Umbilical cord (tissue), 2 donors: ENCODE measurements around the genes FAM172A and GLRX.

DNA sequence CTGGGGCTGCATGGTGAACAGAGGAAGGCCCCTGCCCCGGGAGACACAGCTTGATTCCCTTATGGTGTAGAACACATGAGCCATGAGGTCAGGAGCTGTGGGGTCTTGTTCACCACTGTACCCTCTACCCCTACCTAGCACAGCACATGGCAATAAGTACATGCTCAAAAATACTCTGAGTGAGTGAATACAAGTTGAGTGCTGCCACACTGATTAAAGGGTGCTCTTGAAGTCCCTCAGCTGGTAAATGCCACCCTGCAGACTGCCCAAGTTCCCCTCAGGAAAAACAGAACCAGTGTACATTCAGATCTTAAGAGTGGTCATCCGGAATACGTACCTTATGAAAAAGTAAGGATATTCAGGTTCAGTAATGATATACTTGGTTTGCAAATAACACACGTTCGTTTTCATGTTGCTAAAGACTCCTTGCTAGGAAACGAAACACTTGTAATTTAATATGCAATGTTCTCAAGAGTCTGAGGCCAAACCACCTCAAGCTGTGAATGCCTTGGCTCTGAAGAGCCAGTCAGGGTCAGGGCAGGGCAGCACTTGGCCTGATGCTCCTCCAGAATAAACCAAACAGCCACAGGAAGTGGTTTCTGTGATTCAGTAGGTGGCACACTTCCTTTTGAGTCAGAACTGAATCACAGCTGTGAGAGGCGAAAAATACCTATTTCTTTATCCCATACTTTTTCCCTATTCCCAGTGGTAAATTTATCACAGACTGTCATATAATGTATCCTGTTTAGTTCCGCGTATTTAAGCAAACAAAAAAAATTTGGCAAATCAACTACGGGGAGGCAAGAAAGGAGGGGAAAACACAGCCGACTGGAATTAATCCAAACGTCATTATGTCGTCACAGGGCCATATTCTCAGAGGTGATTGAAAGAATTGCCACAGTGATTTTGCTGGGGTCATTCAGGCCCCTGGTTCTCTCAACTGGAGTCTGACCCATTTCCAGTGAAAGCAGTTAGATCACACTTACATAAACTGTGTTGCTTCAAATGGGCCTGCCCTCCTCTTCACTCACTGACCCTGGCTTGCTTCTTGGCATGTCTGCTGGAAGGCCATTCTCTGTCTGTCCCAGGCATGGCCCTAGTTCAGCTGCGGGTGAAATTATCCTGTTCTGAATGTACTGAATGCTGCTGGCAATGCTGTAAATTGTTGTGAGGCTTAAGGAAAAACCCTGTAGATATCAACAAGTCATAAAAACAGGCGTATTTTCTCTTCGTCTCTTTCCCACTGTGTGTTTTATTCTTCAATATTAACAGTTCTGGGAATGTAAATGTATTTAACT, 71.4 kb downstream of the ARRDC3 start:
- RAMPAGE, long total RNA, result no peak

DNA sequence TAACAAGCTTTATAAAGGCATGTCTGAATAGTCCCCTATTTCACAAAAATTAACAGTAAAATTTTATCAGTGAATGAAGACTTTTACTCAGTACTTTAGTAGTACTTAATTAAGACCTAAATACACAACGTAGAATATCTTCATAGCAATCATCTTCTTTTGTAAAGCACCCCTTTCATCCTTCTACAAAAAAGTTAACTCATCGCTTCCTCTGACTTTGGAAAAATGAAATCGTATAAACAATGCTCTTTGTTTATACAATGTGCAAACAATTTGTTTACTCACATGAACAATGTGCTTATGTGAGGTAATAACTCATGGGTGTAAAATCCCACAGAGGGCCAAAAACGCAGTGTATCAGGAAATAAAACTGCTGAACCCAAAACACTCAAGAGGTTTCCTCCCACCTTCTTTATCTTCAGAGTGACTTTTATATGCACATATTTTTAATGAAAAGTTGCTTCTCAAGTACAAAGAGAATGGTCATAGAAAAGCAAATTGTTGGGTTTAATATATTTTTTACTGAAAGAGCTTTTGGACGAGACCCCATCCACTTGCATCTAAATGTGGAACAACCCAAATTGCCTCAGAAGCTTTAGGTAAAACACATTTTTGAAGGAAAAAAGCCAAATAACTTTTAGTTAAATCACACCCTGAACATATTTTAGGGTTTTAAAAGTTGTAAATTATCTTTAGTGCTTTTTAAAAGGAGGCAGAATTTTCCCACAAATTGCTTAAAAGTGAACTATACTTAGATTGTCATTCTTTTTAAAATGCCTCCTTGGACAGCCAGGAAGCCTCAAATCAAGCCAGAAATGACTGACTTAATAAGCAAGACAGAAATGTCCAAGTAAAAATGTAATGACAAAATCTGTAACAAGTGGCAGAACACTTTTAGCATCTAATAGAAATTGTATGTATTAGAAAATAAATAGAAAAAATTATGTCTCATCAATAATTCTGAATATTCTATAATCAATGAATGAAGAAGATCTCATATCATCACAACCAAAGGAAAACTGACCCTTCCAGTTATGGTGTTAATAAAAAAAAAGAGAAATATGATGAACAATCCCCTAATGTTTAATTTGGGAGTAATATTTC, 11.1 kb downstream of the ARRDC3 start:
- RAMPAGE, long total RNA, result no peak

GRCh38 chr5:91383865-91384135, 683 bp upstream of the ARRDC3 start:
- RAMPAGE, long total RNA, result no peak

DNA sequence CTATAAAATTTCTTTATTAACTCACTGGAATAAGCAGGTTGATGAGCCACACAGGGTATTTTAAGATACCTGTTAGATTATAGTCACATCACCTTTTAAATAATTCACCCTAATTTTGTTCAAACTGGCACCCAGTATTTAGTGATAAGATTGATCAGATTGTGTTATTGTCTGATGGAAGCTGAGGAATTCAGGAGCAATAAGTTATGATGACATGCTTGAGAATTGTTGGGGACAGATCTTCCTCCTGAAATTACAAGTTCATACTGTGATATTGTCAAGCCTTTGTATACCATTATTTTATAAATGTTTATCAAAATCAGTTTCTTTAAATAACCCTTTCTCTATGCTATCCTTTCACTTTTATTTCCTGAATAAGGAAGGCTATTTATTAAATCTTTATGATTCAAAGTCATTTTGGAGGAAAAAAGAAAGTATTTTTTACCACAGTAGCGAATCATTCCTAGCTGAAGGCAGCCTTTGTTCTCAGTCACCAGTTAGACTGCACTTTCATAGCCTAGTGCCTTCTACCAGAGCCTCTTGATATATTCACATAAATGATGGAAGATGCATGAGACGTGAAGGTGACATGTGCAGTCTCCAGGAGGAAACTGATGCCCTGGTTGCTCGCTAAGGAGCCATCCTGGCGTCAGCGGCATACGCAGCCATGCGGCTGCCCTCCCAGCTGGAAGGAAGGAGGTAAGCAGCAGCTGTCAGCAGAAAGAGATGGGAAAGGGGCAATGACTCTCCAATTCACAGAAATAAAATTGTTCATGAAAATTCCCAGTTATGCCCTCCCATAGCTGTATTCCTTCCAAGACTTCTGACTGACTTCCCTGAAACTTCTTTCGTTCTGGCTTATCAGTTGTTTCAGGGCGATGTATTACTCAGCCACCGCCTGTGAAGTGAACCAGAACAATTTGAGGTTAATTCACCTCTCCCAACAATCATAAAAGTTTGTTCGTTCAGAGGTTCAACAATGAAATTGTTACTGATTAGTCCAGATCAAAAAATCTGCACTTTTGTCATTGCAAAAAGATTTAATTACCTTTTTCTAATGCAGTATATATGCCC, 333.5 kb upstream of the NR2F1 start:
- RAMPAGE, long total RNA, result no peak

DNA sequence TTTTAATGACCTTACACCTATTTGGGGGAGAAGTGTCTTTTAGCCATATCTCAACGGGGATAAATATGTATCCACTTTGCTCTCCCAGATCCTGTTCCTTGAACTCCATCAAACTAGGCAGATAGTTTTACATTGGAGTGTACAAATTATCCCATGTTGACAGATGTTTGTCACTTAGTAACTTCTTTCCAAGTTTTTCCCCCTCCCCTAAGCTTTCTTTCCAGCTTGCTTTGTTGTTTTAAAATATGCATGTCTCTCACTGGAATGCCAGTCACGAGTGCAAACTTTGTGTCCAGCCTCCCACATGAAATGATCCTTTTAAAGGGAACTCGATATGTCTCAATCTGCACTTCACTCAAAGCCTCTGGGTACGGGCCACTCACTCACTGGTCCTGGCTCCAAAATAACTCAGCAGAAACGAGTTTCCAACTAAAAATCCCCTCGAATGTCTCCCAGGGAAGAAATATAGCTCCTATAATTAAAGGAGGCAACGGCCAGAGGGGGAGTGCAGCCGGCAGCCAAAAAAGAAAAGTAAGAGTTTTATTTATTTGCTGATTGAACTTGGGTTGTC, 17.4 kb downstream of the NR2F1 start:
- RAMPAGE, long total RNA, result no peak

DNA sequence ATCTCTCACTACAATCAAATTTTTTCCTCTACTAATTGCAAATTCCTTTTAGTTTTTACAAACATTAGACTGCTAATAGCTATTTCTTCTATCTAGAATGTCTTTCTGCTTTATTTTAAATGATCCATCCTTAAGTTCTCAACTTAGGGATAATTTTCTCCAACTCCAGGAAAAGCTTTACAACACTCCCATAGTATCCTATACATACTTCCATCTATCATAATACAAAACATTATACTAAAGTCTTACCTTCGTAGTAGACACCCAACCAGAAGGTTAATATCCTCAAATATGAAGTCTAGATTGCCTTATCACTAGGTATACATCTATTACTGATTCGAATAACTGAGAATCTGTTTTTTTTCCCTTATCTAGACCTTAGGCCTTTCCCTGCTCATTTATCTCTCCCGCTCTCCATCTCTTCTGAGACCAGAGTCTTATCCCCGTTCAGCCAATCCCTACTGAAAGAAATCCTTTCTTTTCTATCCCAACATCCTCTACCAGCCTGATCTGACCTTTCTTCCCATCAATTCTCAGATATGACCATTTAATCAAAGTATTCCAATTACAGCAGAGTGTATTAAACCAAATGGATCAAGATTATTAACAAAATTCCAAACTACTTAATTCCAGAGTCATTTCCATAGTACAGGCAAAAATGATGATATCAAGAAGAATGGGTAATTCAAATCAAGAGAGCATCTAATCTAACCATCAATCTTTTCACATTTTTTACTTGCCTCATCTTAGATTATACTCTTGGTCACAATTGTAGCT, 15.8 kb downstream of the FAM172A start:
- RAMPAGE, long total RNA, result no peak

DNA sequence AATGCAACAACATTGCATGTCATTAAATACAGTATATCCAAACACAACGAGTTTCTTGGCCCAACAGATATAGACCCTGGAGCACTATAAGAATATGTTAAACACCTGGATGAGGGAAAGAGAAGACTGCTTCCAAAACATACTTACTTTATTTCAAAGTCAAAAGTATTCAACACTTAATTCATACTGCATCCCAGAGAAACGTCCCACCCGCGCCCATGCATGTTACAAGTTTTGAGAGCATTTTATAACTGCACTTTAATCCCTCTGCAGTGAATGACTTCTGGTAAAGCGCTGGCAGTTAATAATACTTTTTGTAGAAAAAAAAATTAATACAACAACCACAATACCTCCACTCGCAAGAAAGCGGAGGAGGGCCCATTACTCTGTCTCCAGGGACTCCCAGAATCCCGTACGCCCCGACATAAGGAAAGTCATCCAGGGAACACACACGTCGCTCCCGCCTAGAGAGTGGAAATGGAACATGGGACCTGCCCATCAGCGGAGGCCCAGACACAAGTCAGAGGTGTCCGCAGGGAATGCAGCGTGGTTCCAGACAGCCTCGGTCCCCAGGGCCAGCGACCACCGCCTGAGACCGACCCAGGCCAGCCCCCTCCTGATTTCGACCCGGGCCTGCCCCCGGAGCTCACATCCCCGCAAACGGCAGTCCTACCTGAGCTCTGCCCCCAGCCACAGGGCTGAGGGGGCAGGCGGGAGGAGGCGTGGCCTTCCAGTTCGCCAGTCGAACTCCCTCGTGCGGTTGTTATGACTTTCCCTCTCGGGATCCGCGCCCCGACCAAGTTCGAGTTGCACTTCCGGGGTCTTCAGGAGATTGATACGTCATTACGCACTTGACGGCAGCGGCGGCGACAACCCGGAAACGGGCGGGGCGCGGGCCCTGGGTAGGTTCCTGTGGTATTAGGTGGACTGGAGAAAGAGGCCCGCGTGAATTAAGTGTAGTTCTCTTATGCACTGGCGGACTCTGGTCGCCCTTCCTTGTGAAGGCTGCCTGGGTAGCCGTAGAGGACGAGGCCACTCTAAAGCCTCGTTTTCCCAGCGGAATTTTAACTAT, at the start of gene FAM172A:
Gene FAM172A (minus strand): TSS at position 826 of the 1,072 bp plus-strand sequence.
- RAMPAGE, long total RNA, result start-site peak on the minus strand centred at position 749 of the sequence, 122 bp wide, 127 and 78 reads in 2 replicates

- RAMPAGE, long total RNA, result no peak
These were observed 11.6 kb upstream of the FAM172A start for GRCh38 chr5:94123001-94123485.

- RAMPAGE, long total RNA, result no peak
These were observed 43.1 kb downstream of the KIAA0825 start for GRCh38 chr5:94575288-94575633.

DNA sequence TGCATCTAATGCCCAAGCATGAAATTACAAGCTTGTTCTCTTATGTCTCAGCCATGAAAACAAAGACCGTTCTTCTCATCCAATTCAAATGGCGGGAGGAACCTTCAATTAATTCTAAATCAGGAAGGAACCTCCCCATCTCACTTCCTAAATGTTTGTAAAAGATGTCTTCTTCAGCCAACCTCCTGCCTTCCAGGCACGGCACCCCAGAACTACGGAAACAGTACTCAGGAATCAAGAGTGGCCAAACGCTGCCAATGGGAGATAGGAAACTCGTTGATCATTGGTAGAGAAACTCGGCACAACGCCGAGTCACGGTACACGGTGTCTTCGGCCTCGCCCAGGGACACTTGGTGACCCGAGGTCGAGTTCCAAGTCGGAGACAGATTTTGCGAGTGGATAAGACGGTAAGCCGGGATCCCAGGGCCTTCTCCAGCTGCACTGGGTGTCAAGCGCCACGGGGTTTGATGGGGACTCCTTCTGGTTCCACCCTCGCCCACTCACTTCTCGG, 437 bp downstream of the KIAA0825 start:
- RAMPAGE, long total RNA, result no peak

DNA sequence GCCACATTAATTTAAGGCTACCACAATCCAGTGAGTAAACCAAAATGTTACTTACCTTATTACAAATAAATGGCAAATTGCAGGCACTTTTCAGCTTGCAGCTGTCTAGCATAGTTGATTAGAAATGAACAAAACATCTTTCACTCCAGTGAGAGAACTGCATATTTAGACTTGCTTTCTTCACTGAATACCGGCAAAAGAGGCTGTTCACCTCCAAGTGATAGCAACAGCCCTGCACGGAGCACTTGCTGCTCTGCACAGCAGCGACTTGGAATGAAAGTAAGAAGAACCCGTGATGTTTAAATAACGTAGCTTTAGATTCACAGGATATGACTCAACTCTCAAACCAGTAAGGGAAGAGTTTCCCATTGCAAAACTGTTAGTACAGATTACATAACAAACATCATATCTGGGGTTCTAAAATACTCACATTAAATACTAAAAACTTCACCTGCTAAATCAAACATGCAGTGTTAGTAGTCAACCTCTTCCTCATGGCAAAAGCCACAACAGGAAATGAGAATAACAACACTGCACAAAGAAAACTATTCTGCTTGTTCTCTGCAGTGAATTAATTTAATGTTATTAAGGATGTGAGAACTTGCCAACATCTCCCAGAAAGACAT, 203.4 kb downstream of the MCTP1 start:
- RAMPAGE, long total RNA, result no peak

- RAMPAGE, long total RNA, result no peak
These were observed 131.3 kb downstream of the MCTP1 start for GRCh38 chr5:95153688-95153887.

GRCh38 chr5:95694609-95695059, 11.8 kb upstream of the SPATA9 start:
- RAMPAGE, long total RNA, result no peak

DNA sequence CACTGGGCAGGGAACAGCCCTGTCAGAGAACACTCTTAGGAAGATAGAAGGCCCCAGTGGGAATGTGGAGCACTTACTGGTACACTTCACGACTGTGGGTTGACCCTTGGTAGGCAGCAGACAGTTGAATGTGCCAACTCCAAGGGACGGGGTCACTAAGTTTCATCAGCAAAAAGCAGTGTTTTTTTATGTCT, 1.0 kb downstream of the RHOBTB3 start:
- RAMPAGE, long total RNA, result no peak

DNA sequence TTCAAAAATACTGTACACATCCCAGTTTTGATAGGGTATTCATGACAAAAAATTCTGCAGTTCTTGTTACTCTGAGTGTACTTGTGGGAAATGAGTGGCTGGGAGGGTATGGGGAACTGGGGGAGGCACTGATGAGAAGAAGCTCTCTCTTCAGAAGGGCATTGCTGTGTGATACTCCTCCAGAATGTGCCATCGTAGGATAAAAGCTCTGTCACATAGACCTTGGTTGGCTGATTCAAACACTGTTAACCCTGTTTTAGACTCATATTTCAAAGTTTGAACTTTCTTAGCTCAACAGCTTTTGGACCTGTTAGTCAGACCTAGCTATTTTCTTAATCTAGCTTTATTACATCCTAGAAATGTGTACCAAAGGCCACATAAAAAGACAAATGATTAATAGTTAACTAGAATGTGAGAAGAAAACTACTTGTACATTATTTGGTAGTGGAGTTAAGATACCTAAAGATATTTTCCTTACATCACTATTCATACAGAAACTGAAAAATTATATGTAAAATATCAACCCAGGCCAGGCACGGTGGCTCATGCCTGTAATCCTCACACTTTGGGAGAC, 4.2 kb downstream of the RHOBTB3 start:
- RAMPAGE, long total RNA, result no peak

DNA sequence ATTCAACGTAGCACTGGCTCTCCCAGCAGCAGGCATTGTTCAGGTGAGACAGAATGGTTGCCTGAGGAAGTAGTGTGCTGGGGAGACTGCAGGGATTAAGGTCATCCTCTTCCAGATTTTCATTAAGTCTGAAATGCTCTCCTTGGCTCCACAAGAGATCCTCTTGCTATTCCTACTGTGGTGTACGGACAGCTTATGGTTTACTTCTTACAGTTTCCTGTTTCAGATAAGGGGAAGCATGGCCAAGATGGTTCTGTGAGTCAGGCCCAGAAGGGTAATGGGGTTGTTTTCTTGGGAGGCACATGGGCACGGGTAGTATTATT, 43.0 kb downstream of the GLRX start:
- RAMPAGE, long total RNA, result no peak

GRCh38 chr5:95817248-95817980, 5.1 kb downstream of the GLRX start:
- RAMPAGE, long total RNA, result no peak

- RAMPAGE, long total RNA, result start-site peak on the minus strand at chr5:95822695-95822734, 85 and 92 reads in 2 replicates
These were observed at the start of gene GLRX for GRCh38 chr5:95821813-95823098. GLRX (minus strand) TSS chr5:95822726.

DNA sequence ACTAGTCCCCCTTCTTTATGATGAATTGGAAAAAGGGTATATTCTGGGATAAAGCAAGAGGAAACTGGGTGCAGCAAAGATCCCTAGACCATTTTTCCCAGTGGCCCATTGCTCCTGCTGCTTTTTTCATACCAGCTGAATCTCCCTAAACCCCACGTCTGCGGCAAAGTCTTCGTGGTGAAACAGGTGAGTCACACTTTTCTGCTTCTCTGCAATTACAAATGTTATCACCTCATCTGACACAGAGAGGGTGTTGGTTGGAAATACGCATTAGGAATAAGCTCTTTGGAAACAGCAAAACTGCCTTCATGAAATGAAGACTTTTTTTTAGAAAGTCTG, 39.3 kb upstream of the GLRX start:
- RAMPAGE, long total RNA, result no peak

- RAMPAGE, long total RNA, result no peak
These were observed 33.6 kb downstream of the ELL2 start for GRCh38 chr5:95928029-95928411.